Hepatocyte (in vitro differentiated cells and primary cell): ENCODE data around the genes MCF2L and F10.

DNA sequence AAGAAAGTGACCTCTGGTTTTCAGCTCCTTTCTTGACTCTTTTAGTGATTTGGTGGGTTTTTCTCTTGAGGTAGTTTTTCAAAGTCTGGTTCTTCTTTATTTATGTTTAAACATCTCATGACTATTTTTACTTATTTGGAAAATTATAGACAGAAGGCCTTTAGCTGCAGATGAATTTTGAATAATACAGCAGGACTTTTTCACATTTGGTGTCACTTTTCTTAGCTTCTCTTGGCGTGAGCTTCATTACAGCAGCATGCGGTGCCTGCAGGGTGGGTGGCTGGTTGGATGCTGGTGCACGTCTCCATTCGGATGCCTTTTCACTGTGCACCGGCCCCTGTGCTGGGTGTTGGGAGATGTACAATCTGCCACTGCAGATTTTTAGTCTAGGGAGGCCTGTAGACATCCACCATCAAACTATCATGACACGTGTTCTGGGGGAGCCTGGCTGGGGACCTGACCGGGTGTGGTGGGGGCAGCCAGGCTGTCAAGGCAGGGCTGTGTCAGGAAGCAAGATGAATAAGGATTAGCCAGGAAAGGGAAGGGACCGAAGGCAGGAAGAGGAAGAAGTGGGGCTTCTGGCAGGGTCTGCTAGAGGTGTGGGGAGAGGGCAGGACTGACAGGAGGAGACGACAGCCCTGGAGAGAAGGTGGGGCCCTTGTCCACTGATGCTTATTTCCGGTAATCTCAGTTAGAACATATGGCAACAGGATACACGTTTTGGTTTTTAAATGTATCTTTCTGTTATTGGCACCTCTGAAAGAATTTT is 88.7 kb downstream of the ARHGEF7 start:
- RAMPAGE, long total RNA, result no peak
- RRBS, result no CpG with 5 or more reads among the region's 11 CpGs

- RAMPAGE, long total RNA, result no peak
- RRBS, result no CpG with 5 or more reads among the region's 7 CpGs
Observed at GRCh38 chr13:111232346-111232796, 88.1 kb upstream of the TEX29 start.

DNA sequence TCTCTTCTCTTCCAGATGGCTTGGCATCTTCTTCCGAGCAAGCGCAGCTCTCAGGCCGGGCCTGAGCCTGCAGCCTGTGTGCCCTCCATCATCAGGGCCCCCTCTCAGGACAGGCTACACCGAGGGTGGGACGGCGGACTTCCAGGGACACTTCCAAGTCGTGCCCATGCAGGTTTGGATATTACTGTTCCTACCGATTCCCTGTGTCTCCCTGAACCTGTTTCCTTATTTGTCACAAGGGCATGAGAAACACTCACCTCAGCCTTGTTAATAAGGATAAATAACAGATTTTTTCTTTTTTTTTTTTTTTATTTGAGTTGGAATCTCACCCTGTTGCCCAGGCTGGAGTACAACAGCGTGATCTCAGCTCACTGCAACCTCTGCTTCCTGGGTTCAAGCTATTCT is 28.5 kb downstream of the SOX1 start:
- RAMPAGE, long total RNA, result no peak
- RRBS, result no CpG with 5 or more reads among the region's 9 CpGs

DNA sequence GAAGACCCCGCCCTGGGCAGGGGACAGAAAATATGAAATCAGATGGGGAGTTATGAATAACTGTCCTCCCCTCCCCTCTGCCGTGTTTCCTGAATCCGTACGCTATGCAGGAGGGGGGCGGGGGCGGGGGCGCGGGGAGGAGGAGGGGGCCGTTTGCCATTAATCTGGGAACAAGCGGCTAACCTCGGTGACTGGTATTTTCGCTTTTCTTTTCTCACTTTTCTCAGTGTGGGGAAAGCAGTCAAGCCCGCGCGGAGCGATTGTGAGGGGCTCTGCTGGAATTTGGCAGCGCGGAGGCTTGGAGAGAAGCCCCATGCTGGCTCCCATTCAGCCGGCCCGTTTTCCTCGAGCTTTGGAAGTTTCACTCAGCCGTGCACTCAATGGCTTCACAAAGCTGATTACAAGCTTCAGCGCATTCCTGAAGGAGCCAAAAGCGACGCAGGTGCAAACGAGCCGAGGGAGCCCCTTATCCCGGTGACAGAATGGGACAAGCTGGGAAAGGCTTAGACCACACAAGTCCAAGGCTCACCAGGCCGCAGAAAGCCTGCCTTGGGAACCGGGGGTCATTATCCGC is 36.9 kb downstream of the SOX1 start:
- RAMPAGE, long total RNA, result no peak
- RRBS, result 3% methylated on average over 3 of the region's 31 CpGs

- RAMPAGE, long total RNA, result no peak
- RRBS, result no CpG with 5 or more reads among the region's 23 CpGs
Observed at GRCh38 chr13:112247917-112248875, 128.0 kb upstream of the SPACA7 start.

- RAMPAGE, long total RNA, result no peak
- RRBS, result 69% methylated on average over 5 of the region's 18 CpGs
Observed at GRCh38 chr13:112394961-112395439, 18.8 kb downstream of the SPACA7 start.

- RAMPAGE, long total RNA, result no peak
- RRBS, result no CpG with 5 or more reads among the region's 7 CpGs
Observed at GRCh38 chr13:112527783-112528418, 60.1 kb downstream of the TUBGCP3 start.

- RAMPAGE, long total RNA, result no peak
- RRBS, result no CpG with 5 or more reads among the region's 8 CpGs
Observed at GRCh38 chr13:112583469-112584025, 4.4 kb downstream of the TUBGCP3 start.

GRCh38 chr13:112719997-112720662 is 30.3 kb downstream of the ATP11A start:
- RAMPAGE, long total RNA, result no peak
- RRBS, result no CpG with 5 or more reads among the region's 19 CpGs

GRCh38 chr13:112768186-112768500 is 78.3 kb downstream of the ATP11A start:
- RAMPAGE, long total RNA, result no peak
- RRBS, result no CpG with 5 or more reads among the region's 15 CpGs

- RAMPAGE, long total RNA, result no peak
- RRBS, result no CpG with 5 or more reads among the region's 18 CpGs
Observed at GRCh38 chr13:112878139-112878616, 90.8 kb upstream of the MCF2L start.

- RAMPAGE, long total RNA, result no peak
- RRBS, result no CpG with 5 or more reads among the region's 19 CpGs
Observed at GRCh38 chr13:112895012-112895461, 74.0 kb upstream of the MCF2L start.

DNA sequence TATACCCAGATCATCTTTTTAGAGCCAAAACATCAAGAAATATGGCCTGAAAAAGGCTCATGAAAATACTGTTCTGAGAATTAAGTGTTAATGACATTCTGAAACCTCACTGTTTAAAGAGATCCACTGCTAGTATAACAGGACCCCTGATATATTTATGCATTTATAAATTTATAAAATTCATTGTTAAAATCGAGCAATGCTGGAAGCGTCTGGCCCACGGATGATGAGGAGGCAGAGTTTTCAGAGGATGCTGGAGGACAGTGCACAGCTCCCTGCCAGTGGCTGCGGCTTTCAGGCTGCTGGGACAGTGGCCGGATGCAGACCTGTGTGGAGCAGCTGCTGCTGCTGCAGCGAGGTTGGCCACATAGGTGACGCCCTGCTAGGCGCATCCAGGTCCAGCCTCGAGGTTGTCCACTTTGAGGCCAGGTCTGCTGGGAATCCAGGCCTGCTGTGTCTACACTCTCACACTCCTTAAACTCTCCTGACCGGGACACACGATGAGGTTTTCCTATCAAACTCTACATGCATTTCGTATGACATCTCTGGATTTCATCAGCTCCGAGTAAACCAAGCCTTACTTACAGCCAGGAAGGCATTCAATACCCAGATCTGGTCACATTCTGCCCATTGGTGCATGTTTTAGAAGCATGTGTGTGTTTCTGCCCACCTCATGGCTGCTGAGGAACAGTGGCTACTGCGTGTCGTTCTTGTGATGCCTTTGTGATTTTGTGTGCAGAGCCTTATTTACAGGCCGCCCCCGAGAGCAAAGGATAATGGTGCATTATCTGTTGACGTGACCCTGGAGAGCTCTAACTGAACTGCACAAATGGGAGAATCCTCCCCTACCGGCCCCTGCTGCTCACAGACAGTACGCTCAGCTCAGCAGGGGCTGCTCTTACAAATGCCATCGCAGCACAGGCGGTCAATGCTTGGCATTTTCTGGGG is 12.4 kb upstream of the MCF2L start:
- RAMPAGE, long total RNA, result no peak
- RRBS, result no CpG with 5 or more reads among the region's 22 CpGs

DNA sequence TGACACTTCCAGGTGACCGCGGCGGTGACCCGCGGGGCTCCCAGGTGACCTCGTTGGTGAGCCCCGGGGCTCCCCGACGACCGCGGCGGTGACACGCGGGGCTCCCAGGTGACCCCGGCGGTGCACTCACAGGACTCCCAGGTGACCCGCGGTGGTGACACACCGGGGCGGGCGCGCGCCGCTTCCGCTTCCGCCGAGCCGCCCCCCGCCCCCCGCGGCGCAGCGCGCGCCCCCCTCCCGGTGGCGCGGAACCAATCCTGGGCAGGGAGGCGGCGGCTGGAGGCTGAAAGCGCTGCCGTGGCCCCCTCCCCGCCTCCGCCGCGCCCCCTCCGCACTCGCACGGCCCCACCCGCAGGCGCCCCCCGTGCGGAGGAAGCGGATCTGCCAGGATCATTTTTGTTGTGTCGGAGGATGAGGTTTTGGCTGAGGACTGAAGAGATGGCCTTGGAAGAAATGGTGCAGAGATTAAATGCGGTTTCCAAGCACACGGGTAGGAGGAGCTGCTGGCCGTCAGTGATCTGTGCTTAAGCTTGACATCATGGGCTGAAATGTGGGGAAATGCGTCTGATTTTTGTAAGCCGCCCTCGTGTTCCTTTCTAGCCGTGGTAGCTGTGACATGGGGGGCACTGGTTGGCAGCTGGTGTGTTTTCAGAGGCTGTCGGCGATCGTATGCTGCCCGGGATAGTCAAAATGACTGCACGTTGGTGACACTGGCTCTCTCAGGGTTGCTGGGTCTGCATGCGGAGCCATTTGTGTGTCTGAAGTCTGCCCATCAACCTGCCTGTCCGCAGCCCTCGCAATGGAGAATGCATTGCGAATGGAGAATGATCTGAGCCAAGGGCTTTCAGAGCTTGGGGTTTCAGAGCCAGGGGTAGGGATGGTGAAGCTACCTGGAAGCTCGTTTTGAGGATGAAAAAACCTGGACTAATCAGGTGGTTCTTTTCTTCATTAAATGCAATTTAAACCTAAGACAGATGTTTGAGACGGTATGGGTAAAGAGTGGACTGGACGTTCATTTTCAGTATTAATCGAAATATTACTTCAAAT is at the start of gene MCF2L:
Gene MCF2L, plus strand, starts transcription at position 246 of the 1,047 bp plus-strand sequence.
- RAMPAGE, long total RNA, result no peak
- RRBS, result 1% methylated on average over 29 of the region's 75 CpGs

DNA sequence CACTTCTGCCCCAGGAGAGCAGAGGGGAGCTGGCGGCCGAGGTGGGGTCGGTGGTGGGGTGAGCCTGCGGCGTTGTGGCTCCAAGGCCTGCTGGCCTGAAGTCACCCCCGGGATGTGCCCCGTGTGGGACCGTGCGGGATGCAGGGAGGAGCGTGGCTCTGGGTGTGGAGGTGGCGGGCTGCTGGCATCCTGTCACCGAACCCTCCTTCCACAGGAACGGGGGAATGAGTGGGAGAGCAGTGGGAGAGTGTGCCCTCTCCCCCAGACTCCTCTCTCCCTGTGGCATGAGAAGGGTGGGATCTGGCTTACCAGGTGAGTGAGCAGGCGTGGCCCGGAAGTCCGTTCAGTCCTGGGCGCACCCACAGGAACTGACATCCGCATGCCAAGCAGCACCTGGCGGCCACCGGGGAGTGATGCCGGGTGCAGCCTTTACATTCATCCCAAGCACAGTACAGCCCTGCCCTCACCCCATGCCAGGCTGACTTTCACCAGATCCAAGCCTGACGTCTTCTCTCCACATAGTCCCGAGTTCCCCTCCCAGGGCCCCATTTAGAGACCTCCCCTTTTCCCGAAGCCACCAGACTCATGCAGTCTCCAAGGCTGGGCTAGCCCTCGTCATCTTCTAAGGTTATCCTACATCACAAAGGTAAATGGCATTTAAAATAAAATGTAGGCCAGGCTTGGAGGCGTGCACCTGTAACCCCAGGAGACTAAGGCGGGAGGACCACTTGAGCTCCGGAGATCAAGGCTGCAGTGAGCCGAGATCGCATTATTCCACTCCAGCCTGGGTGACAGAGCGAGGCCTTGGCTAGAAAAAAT is 26.7 kb downstream of the MCF2L start:
- RAMPAGE, long total RNA, result no peak
- RRBS, result 97% methylated on average over 6 of the region's 31 CpGs

GRCh38 chr13:113041044-113041930 is 64.3 kb upstream of the F7 start:
- RAMPAGE, long total RNA, result no peak
- RRBS, result no CpG with 5 or more reads among the region's 22 CpGs

- RAMPAGE, long total RNA, result no peak
- RRBS, result no CpG with 5 or more reads among the region's 22 CpGs
Observed at GRCh38 chr13:113097921-113098425, 7.6 kb upstream of the F7 start.

DNA sequence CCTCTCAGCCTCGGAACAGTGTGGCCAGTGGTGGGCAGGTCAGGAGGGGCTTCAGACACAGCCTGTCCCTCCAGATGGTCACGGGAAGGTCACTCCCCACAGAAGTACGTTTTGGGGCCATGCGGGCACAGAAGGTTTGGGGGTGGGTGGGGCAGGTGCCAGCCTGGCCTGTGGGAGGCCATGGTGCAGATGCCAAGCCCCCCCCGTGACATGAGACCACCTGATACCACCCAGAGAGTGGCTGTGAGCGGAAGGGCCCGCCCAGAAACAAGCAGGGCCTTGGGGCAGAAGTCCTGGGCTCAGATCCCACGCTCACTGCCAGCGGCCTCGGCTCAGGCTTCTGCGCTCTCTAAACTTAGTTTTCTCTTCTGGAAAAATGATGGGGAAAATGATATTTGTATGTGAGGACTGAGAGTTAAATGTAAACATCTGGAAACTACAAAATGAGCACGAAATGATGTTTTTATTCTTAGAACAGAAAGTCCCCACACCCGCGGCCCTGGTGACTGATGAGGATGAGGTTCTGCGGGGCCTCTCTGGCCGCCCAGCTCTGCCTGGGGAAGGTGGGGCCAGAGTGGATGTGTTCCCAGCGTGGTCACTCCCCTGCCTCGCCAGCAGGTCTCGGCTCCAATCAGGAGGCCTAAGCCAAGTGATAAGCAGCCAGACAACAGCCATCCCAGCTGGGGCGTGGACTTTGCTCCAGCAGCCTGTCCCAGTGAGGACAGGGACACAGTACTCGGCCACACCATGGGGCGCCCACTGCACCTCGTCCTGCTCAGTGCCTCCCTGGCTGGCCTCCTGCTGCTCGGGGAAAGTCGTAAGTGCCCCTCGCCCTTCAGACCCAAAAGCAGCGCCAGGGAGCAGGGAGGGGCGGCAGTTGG is at the start of gene F10:
Gene F10, plus strand, starts transcription at position 691 of the 881 bp plus-strand sequence.
- RAMPAGE, long total RNA, result start-site peak on the plus strand centred at position 729 of the sequence, 33 bp wide, 280 and 100 reads in 2 replicates
- RRBS, result no CpG with 5 or more reads among the region's 28 CpGs

- RAMPAGE, long total RNA, result no peak
- RRBS, result no CpG with 5 or more reads among the region's 9 CpGs
Observed at GRCh38 chr13:113185037-113185481, 23.4 kb downstream of the PCID2 start.

DNA sequence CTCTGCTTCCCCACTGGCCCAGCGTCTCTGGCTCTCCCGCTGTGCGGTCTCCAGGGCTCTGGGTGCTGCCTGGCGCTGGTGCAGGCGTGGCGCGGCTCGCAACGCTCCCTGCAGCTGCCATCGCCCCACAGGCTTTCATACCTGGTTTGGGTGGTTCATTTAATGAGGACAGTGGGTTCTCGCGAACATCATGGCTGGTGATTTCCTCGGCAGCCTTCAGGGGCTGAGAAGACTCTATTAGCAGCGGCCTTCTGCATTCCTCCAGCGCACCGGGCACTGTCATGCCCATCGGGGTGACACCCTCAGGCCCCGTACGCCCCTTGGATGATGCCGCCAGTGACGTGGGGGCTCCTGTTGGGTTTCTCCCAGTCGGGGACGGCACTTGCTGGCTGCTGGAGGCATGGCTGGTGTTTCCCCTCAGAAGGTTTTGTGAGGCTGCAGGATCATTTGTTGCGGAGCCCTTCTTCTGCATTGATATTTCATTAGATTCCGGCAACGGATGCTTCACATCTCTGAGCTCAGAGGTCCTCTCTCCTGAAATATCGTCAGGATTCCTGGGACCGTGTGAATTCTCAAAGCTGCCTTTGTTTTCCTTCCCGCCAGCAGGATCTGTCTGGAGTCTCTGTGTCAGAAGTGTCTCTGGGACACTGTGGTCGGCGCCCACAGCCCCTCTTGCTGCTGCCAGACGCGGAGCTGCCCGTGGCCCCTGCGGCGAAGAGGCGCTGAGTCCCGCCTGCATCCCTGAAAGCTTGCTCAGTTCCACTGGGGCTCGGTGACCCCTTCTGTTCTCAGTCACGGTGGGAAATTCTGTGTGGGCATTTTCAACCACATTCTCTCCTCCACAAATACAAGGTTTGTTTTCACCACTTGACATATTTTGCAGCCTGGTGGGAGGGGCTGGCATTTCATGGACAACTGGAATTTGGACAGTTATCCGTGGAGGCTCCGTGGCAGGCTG is 42.2 kb upstream of the GRTP1 start:
- RAMPAGE, long total RNA, result no peak
- RRBS, result no CpG with 5 or more reads among the region's 42 CpGs